IMR-90 (cell line): ENCODE data around the genes LGI1 and HELLS.

DNA sequence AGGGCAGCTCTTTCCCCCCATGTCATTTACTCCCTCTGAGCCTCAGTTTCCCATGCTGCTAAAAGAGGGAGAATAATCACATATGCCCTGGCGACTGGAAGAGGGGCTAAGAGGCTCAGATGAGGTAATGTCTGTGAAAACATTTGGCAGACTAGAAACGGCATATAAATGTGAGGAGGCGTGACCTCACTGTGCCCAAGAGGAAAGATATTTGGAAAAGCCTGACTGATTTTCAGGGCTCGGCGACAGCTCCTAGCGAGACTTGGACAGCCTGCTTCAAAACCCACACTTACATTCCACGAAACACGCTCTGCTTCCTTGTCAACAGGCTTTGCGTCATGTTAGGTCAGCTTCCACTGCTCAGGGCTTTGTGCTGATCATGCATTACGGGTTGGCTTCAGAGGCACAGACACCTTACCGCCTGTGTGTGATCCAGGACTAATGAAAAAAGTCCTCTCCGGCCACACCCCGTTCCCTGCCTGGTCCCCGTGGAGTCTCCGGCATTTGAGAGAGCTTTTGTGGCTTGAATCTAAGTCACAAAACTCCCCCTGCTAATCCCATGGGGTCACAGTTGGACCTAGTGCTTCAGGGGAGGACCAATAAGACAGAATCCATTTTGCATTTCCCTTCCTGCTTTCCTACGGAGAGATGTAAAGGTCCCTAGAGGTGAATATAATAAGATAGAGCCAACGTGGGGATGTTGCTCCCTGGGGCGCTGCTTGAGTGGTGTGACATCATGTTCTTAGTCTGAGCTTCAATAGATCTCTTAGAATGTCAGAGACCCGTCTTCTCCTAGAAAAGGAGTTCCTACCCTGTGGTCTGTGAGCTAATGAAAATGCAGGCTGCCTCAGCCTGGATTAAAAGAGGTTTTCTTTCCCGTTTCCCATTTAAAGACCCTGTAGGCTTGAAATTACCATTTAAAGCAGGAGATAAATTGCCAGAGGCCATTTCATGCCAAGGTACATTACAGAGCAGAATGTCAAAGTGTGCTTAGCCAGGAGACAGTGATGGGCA is 25.5 kb downstream of the FGFBP3 start:
- RRBS = no CpG with 5 or more reads among the region's 20 CpGs
CAGE:
- cytosol, long polyA plus RNA = no peak
- long polyA plus RNA = no peak
- nucleus, long polyA plus RNA = no peak

DNA sequence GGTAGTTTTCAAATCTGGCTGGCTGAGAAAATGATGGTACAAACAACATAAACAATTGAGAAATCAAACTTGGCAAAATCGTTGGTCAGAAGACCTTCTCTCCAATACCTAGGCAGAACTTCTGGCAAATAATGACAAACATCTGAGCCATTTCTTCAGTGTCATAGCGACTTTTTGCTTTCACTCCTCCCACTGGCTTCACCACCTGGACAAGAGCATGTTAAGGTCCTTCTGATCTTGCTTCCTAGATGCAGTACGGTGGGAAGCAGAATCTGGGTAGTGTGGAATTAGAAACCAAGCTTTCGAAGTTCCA is 360 bp upstream of the BTAF1 start:
- RRBS = no CpG with 5 or more reads among the region's 4 CpGs
CAGE:
- cytosol, long polyA plus RNA = no peak
- long polyA plus RNA = no peak
- nucleus, long polyA plus RNA = no peak

DNA sequence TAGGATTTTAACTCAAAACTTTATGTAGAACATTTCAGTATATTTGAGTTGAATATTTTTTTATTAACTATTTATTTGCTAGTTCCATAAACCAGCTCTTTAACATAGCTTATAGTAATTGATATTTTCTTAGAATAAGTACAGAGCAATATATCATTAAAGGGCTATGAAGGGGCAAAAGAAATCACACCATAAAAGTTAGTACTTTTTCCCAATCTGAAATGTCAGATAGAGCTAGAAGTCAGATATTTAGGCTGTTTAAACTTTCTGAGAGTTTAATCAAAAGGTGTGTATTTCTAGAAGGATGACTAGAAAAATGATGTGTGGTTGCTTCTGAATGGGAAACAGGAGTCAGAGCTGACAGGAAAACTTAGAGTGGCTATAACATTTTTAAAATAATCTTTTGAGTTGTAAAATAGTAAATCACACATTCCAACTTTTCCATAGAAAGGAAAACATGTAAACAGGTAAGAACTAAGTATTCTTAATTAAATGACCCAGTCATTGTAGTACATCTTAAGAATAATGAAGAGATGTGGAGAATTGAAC is 106.9 kb downstream of the BTAF1 start:
CAGE:
- cytosol, long polyA plus RNA = start-site peak on the plus strand centred at position 94 of the sequence, 749 bp wide, 55 and 83 reads in 2 replicates
- long polyA plus RNA = no peak
- nucleus, long polyA plus RNA = no peak

GRCh38 chr10:92216408-92217170 is 74.3 kb downstream of the CPEB3 start:
- RRBS = no CpG with 5 or more reads among the region's 26 CpGs
CAGE:
- cytosol, long polyA plus RNA = no peak
- long polyA plus RNA = no peak
- nucleus, long polyA plus RNA = no peak

DNA sequence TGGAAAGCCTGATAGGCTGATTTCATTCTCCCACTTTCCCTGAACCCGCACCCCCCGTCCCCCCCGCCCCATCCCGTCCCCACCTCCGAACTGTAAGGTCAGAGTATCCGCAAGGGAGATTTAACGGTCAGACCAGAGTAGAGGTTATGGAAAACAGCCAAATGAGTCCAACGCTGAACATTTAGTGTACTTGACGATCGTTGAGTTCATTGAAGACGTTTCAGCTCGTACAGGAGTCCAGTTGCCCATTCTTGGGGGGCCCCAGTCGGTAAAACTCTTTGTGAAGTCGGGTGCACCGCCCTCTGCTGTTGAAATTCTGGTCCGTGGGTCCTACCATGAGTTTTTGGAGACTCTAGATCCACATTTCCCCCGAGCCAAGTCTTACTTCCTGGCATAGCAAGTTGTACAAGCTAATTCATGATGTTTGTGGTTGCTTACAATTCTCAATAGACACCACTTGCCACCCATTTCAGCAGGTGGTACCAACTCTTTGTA is 1.0 kb downstream of the MARCHF5 start:
- RRBS = no CpG with 5 or more reads among the region's 17 CpGs
CAGE:
- cytosol, long polyA plus RNA = no peak
- long polyA plus RNA = no peak
- nucleus, long polyA plus RNA = no peak

DNA sequence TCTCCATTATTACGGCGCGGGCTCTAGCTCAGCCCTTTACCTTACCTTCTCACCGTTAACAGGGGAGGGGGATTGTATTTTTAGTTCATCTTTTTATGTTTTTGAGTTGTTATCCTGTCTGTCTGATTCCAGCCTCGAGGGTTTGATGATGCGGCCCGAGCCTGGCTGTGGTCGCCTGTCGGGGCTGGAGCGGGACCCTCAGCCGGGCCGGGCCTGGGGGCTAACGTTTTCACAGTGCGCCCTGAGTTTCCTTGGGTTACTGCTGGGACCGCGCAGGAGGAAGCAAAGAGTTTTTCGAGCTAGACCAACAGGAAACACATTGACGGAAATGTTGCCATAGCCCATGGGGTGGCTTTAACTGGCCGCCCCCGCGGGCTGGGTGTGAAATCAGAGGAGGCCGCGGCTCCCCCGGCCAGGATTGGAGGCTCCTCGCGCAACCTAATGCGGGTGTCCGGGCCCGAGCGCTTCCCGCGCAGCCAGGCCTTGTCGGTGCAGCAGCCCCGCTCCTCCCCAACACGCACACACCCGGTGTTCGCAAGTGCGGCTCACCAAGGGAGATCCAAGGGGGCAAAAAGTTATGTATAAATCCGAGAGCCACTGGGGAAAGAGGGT is 1.8 kb downstream of the HHEX start:
- RRBS = 65% methylated on average over 13 of the region's 39 CpGs
CAGE:
- cytosol, long polyA plus RNA = no peak
- long polyA plus RNA = no peak
- nucleus, long polyA plus RNA = no peak

GRCh38 chr10:92693045-92693904 is 3.5 kb downstream of the HHEX start:
- RRBS = no CpG with 5 or more reads among the region's 3 CpGs
CAGE:
- cytosol, long polyA plus RNA = no peak
- long polyA plus RNA = no peak
- nucleus, long polyA plus RNA = no peak

- RRBS = no CpG with 5 or more reads among the region's 10 CpGs
CAGE:
- cytosol, long polyA plus RNA = no peak
- long polyA plus RNA = no peak
- nucleus, long polyA plus RNA = no peak
These were observed 67.4 kb downstream of the HHEX start for GRCh38 chr10:92756937-92757742.

DNA sequence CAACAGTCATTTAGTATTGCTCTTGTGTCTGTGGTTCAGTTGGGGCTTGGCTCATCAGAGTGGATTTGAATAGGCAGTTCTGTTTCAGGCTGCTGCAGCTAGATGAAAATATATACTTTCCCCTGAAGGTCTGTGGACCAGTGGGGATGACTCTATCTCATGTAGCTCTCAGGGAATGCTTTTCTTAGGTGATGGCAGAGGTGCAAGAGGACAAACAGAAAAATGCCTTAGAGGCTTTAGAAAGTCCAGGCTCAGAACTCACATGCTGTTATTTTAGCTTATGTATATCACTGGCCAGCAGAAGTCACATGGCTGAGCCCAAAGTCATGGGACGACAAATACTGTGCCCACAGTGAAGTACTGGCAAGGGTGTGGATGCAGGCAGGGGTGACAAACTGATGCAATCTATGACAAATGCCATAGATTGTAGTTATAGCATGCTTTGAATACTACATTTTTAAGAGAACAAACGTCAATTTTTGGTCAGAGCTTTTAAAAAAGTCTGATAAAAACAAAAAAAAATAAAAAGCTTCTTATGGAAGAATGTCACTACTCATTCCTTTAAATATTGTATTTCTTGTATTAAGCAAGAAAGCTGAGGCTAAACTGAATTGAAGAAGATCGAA is 15.0 kb upstream of the EXOC6 start:
- RRBS = no CpG with 5 or more reads among the region's 3 CpGs
CAGE:
- cytosol, long polyA plus RNA = no peak
- long polyA plus RNA = no peak
- nucleus, long polyA plus RNA = no peak

- RRBS = no CpG with 5 or more reads among the region's 6 CpGs
CAGE:
- cytosol, long polyA plus RNA = no peak
- long polyA plus RNA = no peak
- nucleus, long polyA plus RNA = no peak
These were observed 13.6 kb downstream of the MYOF start for GRCh38 chr10:93468337-93469089.

GRCh38 chr10:93757516-93758105 is at the start of gene LGI1:
LGI1 (plus strand) TSS chr10:93757936.
- RRBS = no CpG with 5 or more reads among the region's 11 CpGs
CAGE:
- cytosol, long polyA plus RNA = no peak
- long polyA plus RNA = no peak
- nucleus, long polyA plus RNA = no peak

DNA sequence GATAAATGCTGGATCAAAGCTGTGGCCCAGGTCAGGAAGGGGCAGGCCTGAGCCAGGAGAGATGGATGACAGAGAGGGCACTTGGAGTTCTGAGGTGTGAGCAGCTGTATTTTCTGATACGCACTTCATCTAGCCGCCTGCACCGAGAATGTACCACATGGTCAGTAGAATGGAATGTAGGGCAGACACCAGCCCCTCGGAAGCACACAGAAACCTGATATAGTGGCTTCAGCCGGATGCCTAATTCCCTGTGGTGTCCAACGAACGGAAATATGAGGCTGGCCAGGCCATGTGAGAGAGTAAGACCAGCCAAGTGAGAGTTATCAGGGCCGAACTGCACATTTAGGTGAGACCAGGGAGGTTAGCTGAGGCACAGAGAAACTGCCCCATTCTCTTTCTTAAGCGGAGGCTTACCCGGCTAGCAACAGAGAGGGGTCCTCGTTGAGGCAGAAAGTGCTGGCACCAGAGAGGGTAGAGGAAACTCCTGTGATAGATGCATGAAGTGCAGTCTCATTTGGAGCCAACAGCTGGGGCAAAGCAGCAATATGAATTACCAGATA is 46.6 kb upstream of the PLCE1 start:
- RRBS = no CpG with 5 or more reads among the region's 11 CpGs
CAGE:
- cytosol, long polyA plus RNA = no peak
- long polyA plus RNA = no peak
- nucleus, long polyA plus RNA = no peak

- RRBS = no CpG with 5 or more reads among the region's 12 CpGs
CAGE:
- cytosol, long polyA plus RNA = no peak
- long polyA plus RNA = no peak
- nucleus, long polyA plus RNA = no peak
These were observed 4.3 kb downstream of the NOC3L start for GRCh38 chr10:94358033-94359321.

GRCh38 chr10:94475662-94476096 is 69.9 kb upstream of the HELLS start:
- RRBS = no CpG with 5 or more reads among the region's 4 CpGs
CAGE:
- cytosol, long polyA plus RNA = no peak
- long polyA plus RNA = no peak
- nucleus, long polyA plus RNA = no peak

- RRBS = 1% methylated on average over 5 of the region's 52 CpGs
CAGE:
- cytosol, long polyA plus RNA = start-site peak on the plus strand at chr10:94545786-94545831, 22 and 50 reads in 2 replicates
- long polyA plus RNA = start-site peak on the plus strand at chr10:94545786-94545837, 64 and 48 reads in 2 replicates
- nucleus, long polyA plus RNA = start-site peak on the plus strand at chr10:94545786-94545833, 43 and 75 reads in 2 replicates
These were observed at the start of gene HELLS for GRCh38 chr10:94544824-94545925. HELLS (plus strand) TSS chr10:94545788.

GRCh38 chr10:95063110-95063503 is 6.2 kb downstream of the CYP2C8 start:
- RRBS = no CpG with 5 or more reads among the region's 5 CpGs
CAGE:
- cytosol, long polyA plus RNA = no peak
- long polyA plus RNA = no peak
- nucleus, long polyA plus RNA = no peak

GRCh38 chr10:95117171-95117501 is 47.8 kb upstream of the CYP2C8 start:
- RRBS = no CpG with 5 or more reads among the region's 2 CpGs
CAGE:
- cytosol, long polyA plus RNA = no peak
- long polyA plus RNA = no peak
- nucleus, long polyA plus RNA = no peak

DNA sequence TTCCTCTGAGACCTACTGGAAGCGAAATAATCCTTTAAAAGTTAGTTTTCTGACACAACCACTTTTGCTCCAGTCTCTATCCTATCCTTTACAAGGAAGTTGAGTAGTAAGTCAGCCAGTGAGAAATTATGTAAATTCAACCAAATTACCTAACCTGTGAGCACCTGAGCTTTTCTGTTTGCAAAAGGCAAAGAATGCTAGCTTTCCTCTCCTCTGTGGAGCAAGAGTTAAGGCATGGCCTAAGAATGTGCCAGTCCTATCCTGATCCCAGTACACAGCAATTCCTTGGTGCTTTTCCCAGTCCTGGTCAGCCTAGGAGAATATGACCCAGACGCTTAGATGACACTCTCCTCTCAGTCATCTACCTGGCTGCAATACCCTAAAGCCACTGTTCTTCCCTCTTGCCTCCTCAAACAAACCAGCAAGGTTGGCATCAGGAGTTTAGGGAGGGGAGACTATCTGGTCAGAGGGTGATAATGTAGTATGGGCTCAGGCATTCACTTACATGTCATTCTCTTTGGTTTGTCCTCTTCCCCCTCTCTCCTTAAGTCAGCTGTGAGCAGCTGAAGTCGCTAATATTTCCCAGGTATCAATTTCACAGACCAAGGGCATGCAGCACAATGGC is 4.1 kb downstream of the PDLIM1 start:
- RRBS = no CpG with 5 or more reads among the region's 3 CpGs
CAGE:
- cytosol, long polyA plus RNA = no peak
- long polyA plus RNA = no peak
- nucleus, long polyA plus RNA = no peak

DNA sequence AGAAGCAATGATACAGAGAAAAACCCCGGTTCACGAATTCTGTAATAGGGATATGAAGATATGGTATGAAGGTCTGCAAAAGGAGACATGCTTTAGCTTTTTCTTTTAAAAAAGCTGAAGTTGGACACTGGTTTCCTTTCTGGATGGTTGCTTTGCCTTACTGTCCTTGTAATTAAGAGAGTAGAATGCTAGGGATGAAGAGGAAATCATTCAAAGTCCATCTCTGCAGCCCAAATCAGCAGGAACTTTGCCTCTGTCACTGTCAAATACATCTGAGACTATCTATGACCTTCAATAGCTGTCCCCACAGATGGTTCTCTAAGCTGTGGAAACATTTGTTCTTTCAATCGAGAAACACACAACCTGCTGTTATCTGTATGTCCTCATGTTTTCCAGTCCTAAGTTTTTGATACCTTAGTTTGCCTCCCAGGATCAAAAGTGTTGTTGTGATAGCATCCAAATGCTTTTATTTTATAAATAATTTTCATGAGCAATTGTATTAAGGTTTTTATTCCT is 117.5 kb downstream of the SORBS1 start:
- RRBS = no CpG with 5 or more reads among the region's 3 CpGs
CAGE:
- cytosol, long polyA plus RNA = no peak
- long polyA plus RNA = no peak
- nucleus, long polyA plus RNA = no peak

DNA sequence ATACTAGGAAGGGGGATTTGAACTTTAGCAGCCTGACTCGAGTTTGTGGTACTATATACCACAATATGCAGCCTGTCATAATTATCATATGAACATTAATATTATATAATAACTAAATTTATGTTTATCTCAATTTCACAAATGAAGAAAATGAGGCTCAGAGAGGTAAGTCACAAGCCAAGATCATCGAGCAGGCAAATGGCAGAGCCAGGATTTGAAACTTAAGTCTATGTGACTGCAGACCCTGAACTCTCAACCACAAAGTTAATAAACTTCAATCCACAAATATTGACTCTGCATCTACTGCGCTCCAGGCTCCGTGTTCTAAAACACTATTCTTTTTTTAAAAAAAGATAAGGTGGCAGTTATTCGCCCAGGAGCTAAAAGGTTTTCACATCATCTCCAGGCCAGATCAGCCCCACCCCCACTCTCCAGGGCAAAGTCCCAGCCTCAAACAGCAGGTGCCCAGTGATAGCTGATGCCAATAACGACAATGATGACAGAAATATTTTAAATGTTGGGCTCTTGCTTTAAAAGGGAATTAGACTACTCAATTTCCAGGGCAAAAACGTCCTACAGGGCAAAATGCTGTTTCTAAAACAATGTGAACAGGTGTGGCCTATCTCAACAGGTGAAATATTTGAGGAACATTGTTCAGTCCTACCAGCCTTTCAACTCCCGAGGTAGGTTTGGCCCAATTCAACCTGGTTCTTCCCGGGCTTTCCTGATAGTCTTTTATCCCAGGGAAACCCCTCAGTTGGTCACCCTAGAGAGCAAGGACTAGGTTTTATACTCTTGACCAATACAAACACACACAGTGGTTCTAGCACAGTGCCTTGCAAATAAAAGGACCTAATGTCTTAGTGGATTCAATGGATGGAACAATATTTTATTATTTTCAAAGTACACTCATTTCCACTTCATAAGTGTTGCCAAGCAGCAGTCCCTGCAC is 85.2 kb downstream of the SORBS1 start:
- RRBS = no CpG with 5 or more reads among the region's 9 CpGs
CAGE:
- cytosol, long polyA plus RNA = no peak
- long polyA plus RNA = no peak
- nucleus, long polyA plus RNA = no peak